ENCODE measurements around a stretch of chr3.

- PRO-cap = no peak
Observed at GRCh38 chr3:72306820-72307679, 522.1 kb upstream of the PROK2 start.

DNA sequence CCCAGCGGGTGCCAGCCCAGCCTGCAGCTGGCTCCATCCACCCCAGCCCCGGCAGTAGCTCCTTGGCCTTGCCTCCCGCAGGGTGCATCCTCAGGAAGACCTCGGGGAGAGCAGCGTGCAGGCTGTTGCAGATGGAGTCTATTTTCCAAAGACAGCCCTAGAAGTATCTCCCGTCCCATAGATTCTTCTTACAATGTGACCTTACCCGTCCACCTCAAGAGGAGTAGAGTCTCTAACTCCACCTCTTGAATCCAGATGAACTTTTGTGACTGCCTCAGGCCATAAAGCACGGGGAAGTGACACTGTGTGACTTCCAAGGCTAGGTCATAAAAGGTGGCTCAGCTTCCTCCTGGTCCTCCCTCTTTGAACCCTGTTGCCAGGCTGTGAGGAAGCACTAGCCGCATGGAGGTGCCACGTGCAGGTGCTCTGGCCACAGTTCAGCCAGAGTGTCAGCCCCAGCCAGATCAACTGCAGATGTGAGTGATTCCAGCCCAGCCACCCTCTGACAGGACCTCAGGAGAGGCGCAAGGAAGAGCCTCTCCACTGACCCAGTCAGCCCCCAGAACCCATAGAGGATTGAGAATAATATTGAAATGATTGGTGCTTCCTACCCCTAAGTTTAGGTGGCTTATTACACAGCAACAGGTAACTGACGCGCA, 531.4 kb downstream of the SHQ1 start:
- PRO-cap = no peak

- PRO-cap = no peak
Observed at GRCh38 chr3:72492533-72492916, 355.7 kb downstream of the SHQ1 start.

DNA sequence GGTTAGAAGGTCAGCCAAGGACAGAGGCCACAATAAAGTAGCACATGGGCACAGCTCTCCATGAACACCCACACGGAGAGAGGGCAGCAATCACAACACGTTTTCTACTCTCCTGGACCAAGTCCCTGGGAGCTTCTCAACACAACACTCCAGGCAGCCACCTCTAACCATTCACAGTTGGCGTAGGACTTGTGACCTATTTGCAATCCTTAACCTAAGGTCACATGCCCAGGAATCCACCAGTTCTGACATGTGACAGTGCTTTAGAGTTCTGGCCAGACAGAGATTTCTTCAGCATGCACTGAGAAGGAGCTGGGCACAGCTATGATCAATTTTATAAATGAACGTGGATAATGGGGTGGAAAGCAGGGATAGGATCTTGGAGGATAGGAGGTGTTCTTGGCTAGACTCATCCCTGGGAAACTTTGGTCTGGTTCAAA, 280.7 kb downstream of the SHQ1 start:
- PRO-cap = no peak

GRCh38 chr3:72655018-72655445, 193.2 kb downstream of the SHQ1 start:
- PRO-cap = no peak

DNA sequence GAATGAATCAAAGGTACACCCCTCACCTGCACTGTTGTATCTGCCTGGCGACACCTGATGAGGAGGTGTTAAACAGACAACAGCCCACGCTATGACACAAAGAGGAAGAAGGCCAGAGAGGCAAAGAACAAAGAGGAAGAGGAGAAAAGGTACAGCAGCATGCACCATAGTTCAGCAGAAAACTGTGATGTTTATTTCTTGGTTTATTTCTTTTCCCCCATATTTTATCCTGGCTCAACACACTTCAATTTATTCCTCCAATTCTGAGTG, 26.7 kb downstream of the SHQ1 start:
- PRO-cap = no peak

DNA sequence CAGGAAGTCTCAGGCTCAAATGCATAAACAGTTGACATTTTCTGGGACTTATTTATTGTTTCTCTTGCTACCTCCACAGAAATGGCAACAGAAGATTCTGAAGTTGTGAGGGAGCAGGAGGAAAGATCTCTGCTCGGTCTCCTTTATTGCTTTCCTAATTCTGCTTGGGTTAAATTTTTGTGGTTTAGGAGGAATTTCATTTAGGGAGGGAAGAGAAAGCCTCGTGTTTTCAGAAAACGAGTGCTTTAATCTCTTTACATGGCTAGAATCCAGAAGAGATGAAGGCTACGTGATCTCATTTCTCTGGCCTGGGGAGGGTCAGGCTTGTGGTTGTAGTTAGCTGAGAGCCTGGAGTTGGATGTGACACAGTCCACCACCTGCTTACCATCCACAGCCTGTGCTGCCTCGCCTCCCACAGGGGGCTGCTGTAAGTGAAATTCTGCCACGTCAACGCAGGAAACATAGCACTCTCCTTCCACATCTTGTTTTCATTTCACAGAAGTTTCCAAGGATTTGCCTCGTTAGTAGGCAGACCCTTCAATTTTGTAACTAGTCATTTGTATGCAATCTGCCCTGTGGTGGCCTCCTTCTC, 3.2 kb downstream of the GXYLT2 start:
- PRO-cap = no peak

- PRO-cap = no peak
Observed at GRCh38 chr3:72957189-72957791, 39.3 kb upstream of the PPP4R2 start.

DNA sequence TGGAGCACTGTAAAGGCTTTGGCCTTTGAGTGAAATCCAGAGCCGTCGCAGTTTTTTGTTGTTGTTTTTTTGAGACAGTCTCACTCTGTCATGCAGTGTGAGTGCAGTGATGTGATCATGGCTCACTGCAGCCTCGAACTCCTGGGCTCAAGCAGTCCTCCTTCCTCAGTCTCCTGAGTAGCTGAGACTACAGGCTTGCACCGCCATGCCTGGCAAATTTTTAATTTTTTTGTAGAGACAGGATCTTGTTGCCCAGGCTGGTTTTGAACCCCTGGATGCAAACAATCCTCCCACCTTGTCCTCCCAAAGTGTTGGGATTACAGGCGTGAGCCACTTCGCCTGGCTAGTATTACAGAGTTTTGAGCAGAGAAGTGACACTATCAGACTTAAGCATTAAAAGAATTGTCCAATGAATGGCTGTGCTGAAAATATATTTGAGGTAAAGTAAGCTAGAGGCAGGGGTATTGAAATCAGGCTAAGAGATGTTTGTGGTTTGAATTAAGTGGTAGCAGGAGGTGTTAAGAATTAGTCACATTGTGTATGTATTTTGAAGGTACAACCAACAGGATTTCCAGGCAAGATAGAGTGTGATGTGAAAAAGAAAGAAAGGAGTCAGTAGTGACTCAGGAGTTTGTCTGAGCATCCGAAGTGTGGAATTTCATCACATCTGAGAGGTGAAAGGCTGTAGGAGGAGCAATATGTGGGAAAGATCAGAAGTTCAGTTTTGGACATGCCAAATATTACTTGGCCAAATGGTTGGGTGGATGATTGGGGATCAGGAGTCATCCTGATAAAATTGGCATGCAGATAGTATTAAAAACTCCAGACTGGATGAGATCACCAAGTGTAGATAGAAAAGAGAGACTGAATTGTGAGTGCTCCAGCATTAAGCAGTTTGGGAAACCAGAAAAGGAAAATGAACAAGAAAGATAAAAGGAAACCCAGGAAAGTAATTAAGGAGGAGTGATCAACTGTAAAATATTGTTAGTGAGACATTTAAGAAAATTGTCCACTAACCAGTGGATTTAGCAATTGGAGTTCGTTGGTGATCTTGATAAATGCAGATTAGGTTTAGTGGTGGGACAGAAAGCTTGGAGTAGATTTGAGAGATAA, 32.2 kb upstream of the EBLN2 start:
- PRO-cap = no peak

DNA sequence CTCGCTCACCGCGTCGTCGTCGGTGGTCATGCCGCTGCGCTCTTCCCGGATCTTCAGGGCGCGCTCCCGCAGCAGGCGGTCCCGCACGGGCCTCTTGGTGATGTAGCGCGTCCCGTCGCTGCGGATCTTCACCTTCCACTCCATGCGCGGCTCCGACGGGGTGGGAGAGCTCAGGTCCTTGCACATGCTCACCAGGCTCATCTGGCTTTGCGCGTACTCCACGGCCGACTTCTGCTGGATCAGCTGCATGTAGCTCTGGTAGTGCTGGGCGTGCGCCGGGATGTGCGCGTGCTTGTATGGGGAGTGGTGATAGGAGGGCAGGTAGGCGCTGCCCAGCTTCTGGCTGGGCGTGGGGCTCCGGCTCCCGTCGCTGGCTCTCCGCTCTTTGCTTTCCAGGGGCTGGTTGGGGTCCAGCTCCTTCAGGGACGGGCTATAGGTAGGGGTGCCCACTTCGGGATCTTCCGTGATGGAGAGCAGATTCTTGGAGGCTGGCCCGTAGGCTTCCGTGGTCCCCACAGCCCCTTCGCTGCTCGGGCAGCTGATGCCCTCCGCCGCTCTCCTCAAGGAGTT, 241.0 kb downstream of the PDZRN3 start:
- PRO-cap = no peak

DNA sequence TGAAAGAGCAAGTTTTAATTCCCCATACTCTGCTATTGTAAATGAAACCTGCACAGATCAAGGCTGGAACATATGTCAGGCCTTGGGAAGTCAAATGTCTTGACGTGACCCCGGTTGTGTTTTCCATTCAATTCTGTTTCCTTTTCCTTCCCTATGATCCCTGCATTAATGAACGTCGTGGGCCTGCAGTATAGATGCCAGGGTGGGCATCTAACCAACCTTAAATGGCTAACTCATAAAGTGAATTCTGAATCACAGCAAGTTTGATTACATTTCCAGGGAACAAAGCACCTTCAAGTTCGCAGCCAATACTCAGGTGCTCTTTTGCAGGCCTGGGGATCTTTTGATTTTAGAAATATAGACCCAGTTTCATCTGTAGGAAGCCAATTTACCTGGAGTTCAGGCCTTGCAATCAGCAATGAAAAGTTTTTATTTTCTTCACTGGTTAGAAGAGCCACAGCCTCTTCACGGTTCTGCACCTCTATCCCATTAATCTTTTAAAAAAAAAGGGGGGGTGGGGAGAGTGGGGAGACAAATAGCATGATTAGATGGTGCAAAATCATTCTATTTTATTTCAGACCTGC, 237.1 kb downstream of the PDZRN3 start:
- PRO-cap = no peak

DNA sequence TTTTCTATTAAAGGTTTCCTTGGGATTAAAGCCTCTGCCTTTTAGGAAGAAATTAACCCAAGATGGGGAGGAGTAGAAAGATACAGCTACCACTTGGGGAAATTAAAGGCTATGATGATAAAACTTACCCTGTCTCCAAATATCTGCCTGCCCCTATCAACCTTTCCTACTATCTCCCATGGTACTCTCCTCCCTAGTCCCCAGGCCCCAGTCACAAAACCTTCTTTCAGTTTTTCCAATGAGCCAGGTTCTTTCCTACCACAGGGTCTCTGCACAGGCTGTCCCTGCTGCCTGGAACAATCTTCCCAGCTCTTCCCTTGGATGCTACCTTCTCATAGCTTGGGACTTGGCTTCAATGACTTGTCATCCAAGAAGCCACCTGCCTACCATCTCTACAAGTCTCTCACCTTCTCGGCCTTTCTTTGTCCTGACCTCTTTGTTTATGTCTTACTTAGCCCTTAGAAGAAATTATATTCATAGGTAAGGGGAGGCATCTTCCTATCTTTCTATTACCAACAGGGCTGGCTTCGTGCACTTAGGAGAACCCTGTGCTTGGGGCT, 136.5 kb downstream of the PDZRN3 start:
- PRO-cap = no peak

- PRO-cap = no peak
Observed at GRCh38 chr3:73490573-73491152, 134.1 kb downstream of the PDZRN3 start.

GRCh38 chr3:73536881-73537465, 87.8 kb downstream of the PDZRN3 start:
- PRO-cap = no peak

DNA sequence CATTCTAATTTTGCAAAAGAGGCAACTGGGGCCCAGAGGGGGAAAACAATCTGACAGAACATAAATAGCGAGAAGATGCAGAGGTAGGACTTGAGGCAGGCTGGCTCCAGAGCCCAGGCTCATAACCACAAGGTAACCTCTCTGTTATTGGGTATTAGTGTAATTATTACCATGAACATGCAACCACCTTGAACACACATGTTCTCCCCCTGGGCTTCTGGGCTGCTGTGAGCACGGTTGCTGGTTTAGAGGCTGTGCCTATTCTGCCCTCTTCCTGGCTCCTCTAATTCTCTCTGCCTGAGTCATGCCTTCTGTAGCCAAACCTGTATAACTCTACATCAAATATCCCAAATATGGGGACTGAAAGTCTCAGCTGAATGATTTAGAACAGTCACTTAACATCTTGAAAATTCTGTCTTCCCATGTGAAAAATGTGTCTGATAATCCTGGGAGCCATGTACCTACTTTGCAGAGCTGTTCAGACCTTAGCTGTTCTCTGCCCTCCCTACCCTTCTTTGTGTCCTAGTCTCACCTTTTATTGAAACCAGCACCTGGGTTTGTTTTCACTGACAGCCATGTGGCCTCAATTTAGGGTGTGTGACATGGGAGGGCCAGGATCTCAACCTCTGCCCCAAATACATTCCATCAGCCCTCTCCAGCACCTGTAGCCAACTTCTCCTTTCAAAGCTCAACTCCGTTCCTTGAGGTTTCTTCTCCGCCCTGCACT, 60.8 kb downstream of the PDZRN3 start:
- PRO-cap = no peak

DNA sequence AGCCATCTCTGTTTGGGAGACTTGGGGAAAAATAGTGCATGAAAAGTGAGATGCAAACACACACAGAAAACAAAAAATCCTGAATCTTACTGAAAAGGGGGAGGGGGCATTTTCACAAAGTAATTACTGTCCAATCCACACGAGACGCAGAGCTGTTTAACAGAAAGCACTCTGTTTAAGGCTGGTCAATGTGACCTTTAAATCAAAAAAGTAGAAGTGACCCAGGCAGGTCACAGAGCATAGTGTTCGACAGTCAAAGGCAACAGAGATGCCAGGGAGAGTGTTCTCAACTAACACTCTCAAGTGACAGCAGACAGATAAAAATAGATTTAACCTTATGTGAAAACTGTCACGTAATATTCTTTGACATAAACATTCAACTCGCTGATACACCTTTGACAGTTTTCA, 15.6 kb downstream of the PDZRN3 start:
- PRO-cap = no peak

GRCh38 chr3:73618384-73618987, 6.3 kb downstream of the PDZRN3 start:
- PRO-cap = no peak

- PRO-cap = no peak
Observed at GRCh38 chr3:73622015-73622648, 2.6 kb downstream of the PDZRN3 start.

- PRO-cap = no peak
Observed at GRCh38 chr3:73658719-73659466, 34.2 kb upstream of the PDZRN3 start.

DNA sequence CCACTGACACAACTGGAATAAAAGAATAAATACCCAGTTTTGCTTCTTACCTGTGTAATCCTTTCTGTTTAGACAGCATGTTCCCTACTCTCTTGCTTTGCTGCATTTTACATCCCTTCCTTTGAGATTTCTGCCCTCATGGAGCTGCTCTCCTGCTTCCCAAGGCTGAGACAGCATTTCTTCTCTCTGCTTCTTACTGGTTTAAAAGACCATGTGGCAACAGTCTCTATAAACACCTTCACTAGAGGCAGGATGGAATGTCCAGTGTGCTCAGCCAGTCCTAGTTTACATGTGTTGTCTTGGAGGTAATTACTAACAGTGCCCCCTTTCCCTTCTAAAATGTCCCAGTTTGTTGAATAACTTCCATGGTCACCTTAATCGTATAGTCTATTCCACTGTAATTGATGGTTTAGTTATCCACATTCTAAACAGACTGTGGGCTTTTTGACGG, 262.3 kb downstream of the CNTN3 start:
- PRO-cap = no peak

Data from peritoneum (tissue), 1 donor.